REH cell (cell line): ENCODE results near the genes TMEM126B and CCDC81.

GRCh38 chr11:85627617-85628706 is at the start of gene TMEM126B:
Gene TMEM126B (plus strand): TSS chr11:85628593.
- PRO-cap, result bidirectional peak, plus-strand start at chr11:85627872, minus-strand start at chr11:85627811; bidirectional peak, plus-strand start at chr11:85628215, minus-strand start at chr11:85628121; bidirectional peak, plus-strand start at chr11:85628593, minus-strand start at chr11:85628432

GRCh38 chr11:85719510-85719881 is 33.5 kb upstream of the CCDC89 start:
- PRO-cap, result no peak

DNA sequence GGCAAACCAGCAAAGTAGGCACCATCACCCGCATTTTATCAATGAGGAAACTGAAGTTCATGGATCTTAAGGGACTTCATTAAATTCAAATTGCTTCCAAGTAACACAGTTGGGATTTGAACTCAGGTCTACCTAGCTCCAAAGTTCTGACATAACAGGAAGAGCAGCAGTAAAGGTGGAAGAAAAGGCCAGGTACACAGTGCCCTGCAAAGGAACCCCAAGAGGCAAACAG is 36.7 kb downstream of the SYTL2 start:
- PRO-cap, result no peak

- PRO-cap, result no peak
Observed at GRCh38 chr11:85774622-85775279, 36.2 kb downstream of the SYTL2 start.

DNA sequence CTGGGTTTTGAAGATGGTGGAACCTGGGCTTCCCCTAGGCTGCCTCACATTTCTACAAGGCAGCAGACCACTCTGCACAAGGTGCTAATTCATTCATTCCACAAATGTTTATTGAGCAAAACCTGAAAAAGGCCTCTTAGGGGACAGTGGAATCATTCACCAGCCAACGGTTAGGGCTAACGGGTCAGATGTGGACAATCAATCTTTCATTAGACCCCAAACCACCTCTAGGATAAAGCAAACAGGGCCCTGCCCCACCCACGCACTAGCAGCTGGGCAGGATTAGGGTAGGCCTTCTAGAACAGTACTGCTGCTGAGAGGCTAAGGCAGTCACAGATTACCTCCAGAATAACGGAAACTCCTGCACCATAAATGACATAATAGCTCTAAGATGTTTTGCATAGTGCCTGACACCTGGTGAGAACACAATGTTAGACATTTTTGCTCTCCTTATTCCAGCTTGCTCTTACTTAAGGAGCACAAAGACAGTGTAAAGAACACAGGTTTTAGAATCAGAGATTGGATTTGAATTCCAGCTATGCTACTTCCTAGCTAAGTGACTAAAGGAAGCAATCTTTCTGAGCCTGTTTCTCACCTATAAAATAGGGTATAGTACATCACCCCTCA is 1.8 kb downstream of the SYTL2 start:
- PRO-cap, result no peak

GRCh38 chr11:85823524-85824324 is 12.8 kb upstream of the SYTL2 start:
- PRO-cap, result bidirectional peak, plus-strand start at chr11:85824176, minus-strand start at chr11:85824067

GRCh38 chr11:85985070-85985978 is 83.6 kb downstream of the PICALM start:
- PRO-cap, result no peak

DNA sequence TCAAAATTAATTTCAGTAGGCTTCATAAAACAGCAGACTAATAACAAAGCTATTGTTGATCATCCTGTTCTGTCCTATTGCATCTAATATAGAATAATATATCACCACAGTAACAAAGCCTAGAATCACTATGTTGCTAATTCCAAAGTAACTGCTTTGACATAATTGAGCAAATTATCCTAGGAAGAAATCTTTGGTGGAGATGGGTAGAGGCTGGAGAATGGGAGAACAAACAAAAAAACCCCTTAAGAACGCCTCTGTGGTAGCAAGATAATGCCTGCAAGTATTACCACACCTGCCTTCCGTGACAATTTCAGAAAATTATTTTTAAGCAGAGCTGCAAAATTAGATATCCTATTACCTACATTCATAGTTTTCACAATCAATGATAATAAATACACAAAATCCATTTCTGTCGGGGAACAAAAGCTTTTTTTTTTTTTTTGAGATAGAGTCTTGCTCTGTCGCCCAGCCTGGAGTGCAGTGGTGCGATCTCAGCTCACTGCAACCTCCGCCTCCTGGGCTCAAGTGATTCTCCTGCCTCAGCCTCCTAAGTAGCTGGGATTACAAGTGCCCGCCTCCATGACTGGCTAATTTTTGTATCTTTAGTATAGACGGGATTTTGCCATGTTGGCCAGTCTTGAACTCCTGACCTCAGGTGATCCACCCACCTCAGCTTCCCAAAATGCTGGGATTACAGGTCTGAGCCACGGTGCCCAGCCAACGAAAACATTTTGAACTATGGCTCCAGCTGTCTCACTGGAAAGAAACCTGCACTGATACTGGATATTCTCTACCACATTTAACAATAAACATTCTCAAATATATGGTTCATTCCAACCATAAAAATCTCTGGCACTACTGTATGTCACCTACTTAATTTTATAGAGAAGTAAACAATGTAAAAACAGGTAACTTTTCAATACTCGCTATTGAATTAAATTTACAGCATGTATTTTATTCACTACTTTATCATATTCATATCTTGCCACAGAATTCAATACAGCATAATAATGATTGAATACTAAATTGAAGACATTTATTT is 58.7 kb downstream of the PICALM start:
- PRO-cap, result no peak

- PRO-cap, result no peak
Observed at GRCh38 chr11:86151093-86151843, 82.4 kb upstream of the PICALM start.

DNA sequence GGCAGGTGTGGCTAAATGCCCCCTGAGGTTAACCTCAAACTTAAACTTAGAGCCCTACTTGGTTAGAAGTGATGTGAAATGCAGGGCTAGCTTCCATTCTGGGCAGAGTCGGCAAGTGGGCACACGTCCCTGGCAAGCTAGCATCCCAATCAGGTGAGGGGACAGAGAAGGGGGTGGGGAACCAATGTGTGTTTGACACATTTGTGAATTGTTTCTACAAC is 83.1 kb upstream of the PICALM start:
- PRO-cap, result no peak

DNA sequence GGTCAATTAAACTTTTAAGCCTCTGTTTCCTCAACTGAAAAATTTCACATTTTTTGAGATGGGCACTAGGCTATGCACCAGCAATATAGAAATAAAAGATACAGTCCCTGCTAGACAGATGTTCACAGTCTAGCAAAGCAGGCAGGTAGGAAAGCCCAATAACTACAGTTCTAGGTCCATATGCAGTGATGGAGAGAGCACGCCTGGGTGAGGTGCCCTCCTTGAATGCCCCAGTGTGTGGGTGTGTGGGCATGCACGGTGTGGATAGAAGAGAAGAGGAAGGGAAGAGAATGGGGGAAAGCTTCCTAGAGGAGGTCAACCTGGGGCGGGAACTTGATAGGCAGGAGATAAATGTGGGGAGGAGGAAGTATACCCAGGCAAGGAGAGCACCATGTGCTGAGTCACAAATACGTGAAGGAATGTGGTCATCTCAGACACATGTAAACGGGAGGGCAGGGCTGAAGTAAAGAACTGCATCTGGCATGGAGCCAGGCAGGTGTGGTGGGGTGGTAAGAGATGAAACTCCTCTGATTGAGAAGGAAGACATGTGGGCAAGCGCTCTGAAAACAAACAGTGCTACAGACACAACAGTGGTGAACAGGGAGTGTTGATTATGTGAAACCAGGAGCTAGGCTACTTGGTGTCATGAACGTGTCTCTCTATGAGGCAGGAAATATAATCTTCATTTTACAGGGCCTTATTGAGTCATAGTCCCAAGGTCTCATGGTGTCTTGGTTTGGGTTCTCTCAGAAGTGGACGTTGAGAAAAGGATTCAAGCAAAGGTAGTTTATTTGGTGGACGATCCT is 61.5 kb upstream of the EED start:
- PRO-cap, result no peak

DNA sequence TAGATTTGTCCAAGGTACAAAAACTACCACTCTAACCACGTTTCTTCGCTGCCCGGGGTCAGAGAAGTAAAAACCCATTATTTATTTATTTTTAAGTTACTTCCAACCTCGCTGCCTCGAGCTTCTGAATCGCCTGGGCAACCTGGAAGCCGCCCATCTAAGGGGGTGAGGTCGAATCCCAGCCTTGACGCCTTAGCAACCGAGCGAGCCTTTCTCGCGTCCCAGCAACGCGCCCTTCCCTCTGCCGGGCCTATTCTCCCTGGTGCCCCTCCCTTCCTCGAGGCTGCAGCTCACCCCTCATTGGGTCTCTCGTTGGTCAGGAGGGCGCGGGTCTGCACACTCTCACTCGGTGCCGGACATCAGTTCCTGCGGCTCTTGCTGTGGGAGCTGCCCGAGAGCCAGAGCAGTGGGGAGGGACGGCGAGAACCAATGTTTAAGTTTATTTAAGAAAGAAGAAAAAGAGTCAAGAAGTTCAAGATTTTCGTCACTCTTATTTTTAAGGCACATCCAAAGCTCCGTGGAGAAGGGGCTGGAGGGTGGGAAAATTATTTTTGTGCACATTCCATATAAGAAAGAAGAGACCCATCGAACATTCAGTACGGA is at the start of gene CCDC81:
TSS of gene CCDC81 (plus strand) at position 345 of the 603 bp plus-strand sequence.
- PRO-cap, result no peak

DNA sequence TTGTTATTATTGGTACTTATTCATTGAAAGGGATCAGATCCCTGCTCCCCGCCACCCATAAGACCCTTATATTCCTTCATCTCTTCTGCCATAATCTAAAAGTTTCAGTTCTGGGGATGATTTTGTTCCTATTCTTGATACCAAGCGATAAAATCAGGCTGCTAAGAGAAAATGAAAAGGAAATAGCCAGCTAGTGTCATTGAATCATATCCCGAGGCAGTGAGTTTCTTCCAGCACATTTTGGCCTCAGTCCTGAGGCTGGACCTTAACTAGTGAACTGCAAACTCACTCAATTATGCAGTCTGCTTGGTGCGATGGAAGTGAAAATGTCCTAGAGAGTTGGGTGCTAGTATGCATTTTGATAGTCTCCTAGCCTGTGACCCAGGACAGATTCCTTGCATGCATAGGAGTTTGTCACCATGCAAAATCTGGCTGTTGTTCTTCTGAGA is 102.8 kb downstream of the CCDC81 start:
- PRO-cap, result no peak

GRCh38 chr11:86582685-86583049 is 208.0 kb downstream of the CCDC81 start:
- PRO-cap, result no peak

DNA sequence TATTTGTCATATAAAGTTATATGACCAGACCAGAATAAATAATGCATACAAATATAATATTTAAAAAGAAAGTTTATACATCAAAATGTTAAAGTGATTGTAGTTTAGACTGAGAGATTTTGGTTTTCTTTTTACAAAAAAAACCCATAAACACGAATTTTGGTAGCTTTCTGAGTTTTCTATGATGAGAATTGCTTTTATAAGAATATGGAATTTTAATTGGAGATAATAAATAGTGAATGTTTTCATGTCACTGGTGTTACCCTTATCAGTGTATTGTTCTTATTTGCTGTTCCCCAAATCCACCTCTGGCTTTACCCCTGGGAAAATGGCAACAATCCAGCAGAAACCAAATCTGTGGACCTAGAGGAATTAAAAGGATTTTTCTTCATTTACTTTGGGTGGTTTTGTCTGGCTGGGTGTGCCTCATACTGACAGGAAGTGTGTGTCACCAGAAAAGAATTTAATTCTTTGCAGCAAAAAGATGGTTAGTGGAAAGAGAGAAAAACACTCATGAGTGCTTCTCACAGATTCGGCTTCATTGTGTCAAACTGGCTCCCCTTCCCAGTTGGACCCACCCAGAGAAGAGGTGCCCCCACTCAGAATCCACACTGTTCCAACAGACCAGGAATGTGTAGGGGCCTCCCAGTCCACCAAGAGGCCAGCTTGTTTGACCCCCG is 39.0 kb downstream of the FZD4 start:
- PRO-cap, result no peak

DNA sequence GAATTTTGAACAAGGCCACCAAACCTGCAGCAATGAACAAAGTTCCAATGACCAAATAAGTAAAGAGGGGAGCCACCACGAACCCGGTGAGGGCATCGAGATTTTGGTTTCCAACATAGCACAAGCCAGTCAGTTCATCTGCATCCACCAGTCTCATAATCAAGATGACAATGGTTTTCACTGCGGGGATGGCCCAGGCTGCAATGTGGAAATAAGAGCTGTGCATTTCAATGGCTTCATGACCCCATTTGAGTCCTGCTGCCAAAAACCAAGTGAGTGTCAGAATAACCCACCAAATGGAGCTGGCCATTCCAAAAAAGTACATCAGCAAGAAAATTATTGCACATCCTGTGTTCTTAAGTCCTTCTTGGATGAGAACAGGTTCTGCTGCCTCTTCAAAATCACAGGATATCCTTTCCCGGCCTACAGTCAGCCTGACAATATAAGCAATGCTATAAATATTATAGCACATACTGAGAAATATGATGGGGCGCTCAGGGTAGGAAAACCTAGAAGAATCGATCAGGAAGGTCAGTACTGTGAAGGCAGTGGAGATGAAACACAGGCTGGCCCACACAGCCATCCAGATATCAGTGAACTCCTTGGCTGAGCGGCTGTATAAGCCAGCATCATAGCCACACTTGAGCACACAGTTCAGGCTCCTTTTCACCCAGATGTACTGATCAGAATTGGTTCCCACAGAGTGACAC is 3.5 kb downstream of the FZD4 start:
- PRO-cap, result no peak

DNA sequence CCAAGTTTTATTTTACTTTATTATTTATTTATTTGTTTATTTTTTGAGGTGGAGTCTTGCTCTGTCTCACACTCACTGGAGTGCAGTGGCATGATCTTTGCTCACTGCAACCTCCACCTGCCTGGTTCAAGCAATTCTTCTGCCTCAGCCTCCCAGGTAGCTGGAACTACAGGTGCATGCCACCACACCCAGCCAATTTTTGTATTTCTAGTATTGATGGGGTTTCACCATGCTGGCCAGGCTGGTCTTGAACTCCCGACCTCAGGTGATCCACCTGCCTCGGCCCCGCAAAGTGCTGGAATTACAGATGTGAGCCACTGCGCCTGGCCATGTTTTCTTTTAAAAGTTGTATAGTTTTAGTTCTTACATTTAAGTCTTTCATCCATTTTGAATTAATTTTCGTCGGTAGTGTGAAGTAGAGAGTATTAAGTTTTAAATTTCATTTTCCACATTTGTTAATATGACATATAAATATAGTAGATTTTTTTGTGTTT is 41.3 kb downstream of the TMEM135 start:
- PRO-cap, result no peak

DNA sequence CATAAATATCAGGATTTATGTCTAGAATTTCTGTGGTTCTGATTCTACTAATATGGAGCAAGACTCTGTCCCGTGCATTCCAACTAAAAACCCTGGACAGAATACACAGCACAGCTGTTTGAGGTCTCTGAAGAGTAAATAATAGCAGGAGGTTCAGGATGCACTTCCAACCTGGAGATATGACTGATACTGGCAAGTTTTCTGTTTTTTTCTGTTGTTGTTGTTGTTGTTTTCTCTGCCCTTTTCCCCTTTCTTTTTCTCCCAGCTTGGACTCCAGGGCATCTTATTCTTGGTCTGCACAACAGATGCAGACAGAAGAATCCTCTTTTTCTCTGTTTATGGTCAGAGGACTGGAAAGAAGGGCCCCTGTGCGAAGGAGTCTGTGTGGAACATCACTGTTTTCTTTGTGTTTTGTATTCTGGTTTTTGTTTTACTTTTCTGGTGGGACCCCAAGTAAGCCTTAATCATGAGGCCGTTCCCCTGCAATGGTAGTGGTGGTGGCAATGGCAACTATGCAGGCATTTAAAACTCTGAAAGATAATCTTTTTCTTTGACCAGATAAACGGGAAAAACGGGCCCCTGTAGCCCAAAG is 142.1 kb downstream of the TMEM135 start:
- PRO-cap, result no peak

DNA sequence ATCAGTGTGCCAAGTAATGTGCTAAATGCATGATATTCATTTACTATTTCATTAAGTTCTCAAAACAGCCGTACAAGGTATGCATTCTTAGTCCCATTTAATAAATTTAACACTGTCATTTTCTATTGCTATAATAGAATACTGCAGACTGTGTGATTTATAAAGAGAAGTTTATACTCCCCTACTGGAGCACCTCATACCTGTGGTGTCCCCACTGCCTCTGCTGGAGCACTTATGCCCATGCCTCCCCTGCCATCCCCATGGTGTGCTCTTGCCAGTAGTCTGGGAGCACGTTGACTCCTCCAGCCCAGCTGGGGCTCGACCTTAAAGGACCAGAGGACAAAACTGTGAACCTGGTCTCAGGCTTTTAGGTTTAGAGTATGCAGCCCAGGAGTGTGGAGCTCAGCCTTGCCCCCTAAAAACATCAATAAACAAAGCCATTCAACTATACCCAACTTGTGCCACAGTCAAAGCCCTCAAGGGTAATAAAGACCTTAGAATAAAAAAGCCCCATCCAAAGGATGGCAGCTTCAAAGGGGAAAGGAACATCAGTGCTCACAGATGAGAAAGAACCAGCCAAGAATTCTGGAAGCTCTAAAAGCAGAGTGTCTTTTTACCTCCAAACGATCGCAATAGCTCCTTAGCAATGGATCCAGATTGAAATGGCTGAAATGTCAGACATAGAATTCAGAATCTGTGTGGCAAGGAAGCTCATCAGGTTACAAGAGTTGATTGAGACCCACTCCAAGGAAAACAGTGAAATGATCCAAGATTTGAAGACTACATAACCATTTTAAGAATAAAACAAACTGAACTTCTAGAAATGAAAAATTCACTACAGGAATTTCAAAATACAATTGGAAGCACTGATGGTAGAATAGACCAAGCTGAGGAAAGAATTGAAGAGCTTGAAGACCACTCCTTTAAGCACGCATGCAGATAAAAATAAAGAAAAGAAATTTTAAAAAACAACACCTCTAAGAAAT is 170.1 kb downstream of the TMEM135 start:
- PRO-cap, result no peak

- PRO-cap, result no peak
Observed at GRCh38 chr11:87302838-87303180, 265.1 kb downstream of the TMEM135 start.